AG10803 (cell line): Measurements from ENCODE around the genes EEF1G, PLAAT3 and ZFTA.

DNA sequence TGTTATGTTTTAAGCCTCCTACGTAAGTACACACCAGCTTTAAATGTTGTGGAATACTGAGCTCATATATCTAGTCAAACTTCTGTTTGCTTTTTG lies 26.3 kb downstream of the SCGB1A1 start:
- RRBS: no CpG with 5 or more reads among the region's 1 CpG

DNA sequence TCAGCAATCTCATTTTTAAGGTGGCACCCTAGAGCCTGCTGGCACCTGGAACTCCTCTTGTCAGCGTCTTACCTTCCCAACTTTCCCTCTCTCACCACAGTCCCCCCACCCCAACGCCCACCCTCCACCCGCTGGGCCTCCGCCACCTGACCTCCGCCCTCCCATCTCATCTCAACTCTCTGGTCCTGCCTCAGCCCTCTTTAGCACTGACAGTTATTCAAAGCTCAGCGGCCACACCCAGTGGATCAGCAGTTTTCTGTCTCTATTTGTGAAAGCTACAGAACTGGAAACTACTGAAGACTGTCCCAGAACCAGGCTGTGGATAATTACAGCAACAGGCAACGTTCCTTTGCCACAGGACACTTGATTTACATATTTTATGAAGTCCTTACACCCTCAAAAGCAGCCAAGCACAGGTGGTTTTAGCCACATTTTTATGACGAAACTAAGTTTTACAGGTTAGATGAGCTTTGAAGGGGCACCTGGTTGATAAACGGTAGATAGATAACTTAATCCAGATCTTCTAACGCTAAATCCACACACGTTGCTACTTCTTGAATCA lies 43.3 kb downstream of the SCGB1A1 start:
- RRBS: no CpG with 5 or more reads among the region's 11 CpGs

- RRBS: no CpG with 5 or more reads among the region's 12 CpGs
Measured at GRCh38 chr11:62499406-62500064, 47.1 kb downstream of the AHNAK start.

GRCh38 chr11:62516754-62517502 lies 29.7 kb downstream of the AHNAK start:
- RRBS: no CpG with 5 or more reads among the region's 15 CpGs

DNA sequence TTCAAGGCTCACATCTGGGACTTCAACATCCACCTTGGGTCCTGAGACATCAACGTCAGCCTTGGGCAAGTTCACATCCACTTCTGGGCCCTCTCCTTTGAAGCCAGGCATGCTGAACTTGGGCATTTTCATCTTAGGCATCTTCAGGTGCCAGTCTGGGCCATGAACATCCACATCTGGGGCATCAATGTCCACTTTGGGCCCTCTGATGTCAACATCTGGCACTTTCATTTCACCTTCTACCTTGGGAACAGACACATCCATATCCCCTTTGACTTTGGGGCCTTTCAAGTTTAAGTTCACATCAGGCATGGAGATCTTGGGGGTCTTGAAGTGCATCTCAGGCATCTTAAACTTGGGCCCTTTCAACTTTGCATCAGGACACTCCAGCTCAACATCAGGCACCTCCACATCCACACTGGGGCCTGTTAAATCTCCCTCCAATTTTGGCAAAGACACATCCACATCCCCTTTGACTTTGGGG lies 19.0 kb downstream of the AHNAK start:
- RRBS: no CpG with 5 or more reads among the region's 1 CpG

GRCh38 chr11:62533618-62534244 lies 12.9 kb downstream of the AHNAK start:
- RRBS: no CpG with 5 or more reads among the region's 20 CpGs

- RRBS: no CpG with 5 or more reads among the region's 3 CpGs
Measured at GRCh38 chr11:62542440-62542747, 4.2 kb downstream of the AHNAK start.

- RRBS: no CpG with 5 or more reads among the region's 40 CpGs
Measured at GRCh38 chr11:62544306-62545489, 1.9 kb downstream of the AHNAK start.

DNA sequence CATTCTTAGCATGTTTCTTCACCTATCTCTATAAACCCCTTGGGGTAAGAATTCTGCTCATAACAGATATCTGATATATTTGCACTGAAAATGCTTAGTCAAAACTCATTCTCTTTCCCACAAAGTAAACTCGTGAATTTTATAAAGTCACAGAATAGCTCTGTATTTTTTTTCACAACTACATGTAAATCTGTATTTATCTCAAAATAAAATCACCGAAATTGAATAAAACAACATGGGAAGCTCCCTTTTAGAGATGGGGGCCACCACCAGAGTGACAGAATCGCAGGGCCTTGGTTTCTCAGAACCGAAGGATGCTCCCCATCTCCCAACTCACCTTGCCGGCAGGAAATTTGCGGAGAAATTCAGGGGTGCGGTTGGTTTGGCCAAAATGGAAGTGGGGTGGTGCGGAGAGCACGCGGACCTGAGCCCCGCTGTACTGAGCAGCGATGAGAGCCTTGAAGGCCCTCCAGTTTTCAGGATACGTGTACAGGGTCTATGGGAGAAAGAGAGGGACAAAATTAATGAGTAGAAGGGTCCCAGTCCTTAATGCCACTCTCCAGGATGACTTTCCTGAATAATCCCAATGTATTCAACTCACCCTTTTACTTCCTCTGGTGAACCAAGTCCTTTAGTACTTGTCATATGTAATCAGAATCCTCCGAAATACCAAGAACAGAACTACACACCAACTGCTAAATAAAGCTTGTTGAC lies 1.3 kb downstream of the EEF1G start:
- RRBS: no CpG with 5 or more reads among the region's 14 CpGs

DNA sequence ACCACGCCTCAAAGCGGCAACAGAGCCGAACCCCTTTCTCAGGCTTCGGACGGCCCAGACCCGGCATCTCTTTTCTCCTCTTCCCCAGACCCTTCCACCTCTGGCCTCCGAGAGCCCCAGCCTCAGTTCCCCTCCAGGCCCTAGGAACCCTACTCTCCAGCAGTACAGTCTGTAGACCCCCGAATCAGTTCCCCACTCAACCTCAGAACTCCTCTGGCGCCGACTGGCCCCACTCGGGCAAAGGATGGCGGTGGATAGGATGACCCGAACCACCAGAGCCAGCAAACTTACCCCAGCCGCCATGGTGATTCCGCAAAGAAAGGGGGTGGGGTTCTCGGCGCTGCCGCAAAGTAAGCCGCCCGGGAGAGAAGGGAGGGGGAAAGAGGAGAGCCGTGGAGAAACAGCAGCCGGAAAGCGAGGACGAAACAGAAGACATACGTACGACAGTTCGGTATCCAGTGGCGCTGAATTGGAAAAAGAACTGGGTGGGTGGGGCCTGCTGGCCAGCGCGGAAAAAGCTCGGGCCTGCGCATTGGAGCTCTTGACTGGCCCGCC lies at the start of gene EEF1G:
Gene EEF1G (minus strand): TSS at position 352 of the 555 bp plus-strand sequence.
- RRBS: no CpG with 5 or more reads among the region's 33 CpGs

DNA sequence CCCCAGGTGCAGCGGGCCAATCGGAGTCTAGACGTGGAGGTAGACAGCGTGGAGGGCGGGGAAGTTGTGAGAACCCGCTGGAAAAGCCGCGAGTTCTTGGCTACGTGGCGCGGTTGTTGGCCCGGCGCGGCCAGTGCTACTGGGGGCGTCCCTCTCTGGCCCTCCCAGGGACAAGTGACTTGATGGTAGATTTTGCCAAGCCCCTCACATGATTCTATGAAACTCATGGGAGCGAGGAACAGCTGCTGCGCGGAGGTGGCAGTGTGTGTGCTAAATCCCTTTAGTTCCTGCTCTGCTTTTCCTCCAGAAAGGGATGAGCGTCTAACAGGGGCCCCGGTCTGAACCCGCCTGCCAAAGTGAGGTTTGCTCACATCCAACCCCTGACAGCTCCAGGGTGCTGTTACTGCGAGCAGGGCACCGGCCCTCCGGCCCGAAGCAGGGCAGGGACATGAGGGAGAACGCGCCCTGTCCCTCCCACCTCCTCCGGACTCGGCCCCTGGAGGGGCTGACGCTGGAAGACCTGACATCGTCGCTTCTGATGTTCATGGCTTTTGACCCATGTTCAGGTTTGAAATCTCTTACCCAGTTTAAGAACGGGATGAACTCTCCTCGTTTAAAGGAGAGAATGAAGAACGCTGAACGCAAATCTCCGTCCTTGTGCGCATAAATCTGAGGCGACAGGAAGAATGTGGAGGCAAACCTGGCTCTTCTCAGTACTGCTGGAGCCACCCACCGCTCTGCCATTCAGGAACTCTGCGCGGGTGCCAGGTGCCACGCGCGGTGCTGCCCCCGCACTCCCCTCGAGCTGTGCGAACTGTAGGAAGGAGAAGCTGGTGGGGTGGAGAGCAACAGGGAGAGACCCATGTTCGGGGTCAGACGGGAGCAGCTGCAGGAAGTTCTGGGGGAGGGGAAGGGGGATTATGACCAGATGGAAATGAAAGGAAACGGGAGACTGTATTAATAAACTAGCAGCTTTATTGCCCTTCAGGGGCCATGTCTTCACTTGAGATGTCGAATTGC lies 714 bp upstream of the EEF1G start:
- RRBS: 2% methylated on average over 9 of the region's 52 CpGs

GRCh38 chr11:62575115-62575471 lies 1.4 kb upstream of the EEF1G start:
- RRBS: no CpG with 5 or more reads among the region's 15 CpGs

- RRBS: no CpG with 5 or more reads among the region's 21 CpGs
Measured at GRCh38 chr11:62592985-62594047, 2.0 kb upstream of the TUT1 start.

GRCh38 chr11:62603370-62603666 lies 1.7 kb upstream of the MTA2 start:
- RRBS: no CpG with 5 or more reads among the region's 4 CpGs

- RRBS: 2% methylated on average over 9 of the region's 64 CpGs
Measured at GRCh38 chr11:62830639-62831938, 762 bp downstream of the STX5 start.

DNA sequence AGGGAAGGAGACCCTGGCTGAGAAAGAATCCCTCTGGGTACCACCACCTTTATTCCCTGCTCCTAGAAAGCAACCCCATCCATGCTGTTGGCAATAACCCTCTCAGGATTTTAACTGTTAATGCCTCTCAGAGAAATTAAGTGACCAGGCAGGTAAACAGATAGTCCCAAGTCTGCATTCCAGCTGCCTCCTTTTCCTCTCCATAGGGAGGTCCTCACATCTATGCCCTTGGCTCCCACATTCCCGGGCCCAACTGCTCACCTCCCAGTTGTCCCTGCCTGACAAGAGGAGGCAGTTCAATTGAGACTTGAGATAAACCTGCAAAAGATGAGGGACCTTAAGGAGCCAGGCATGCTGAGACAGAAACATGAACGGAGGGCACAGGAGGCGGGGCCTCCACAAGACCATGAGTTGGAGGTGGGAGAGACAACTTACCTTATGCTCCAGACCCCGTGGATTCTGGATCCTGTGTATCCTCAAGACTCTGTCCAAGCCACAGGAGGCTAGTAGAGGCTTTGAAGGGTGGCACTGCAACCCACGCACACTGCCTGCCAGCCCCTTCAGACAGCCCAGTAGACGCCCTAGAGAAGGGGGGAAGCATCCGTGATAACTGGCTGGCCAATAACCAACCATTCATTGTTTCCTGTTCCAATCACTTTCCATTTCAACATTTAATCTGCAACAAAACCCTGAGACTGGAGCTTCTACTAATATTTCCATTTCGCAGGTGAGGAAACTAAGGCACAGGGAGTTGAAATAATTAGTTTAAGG lies 1.7 kb upstream of the STX5 start:
- RRBS: no CpG with 5 or more reads among the region's 8 CpGs

DNA sequence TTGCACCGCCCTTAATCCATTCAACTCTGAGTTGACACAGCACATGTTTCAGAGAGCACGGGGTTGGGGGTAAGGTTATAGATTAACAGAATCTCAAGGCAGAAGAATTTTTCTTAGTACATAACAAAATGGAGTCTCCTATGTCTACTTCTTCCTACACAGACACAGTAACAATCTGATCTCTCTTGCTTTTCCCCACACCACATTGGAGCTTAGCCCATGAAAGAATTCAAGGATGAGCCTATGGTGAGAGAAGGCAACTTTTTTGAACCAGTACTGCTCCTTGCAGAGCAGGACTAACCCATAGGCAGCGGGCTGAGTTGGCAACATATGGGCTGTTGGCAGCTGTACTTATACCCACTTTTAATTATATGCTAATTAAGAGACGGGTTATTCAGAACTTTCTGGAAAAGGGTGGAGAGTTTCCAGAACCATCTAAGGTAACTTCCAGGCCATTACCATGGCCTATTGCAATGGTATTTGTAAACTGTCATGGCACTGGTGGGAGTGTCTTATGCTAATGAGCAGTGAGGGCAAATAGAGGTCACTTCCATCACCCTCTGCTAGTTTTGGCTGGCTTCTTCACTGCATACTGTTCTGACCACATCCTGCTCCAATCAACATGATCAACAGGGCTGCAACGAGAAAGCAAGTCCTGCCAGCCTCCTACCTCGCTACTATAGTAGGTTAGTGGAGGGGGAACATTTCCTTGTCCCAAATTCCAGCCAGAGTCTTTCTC lies 5.4 kb upstream of the PLAAT4 start:
- RRBS: no CpG with 5 or more reads among the region's 6 CpGs

DNA sequence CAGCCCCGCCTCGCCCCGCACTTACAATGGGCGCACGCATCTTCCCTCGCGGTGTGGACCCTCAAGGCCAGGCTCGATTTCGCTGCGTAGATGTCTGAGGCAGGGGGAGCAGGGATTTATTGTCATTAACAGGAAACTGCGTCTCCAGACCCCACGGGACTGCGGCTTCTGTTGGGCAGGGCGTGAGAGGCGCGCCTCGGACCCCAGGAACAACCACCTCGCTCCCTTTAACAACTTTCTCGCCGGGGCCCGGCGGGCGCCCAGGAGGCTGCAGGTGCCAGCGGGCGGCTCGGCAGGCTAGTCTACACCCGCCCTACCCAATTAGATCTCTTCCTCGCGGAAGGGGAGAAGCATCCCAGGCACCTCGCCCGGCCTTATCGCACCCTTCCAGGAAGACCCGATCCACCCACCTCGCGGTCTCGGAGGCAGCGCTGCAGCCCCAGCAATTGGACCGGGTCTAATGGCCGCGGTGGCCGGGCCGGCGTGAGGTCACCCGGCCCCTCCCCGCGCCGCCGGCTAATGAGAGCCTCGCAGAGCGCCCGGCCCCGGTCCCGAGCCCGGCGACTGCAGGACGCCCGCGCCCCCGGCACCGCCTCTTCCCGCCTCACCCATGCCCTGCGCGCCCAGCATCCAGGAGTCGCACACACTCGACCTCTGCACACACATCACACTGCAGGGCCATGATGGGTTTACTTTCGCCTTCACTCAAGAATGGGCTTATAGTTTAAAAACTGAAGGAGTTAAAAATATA lies at the start of gene PLAAT3:
Gene PLAAT3 (minus strand): TSS at position 459 of the 751 bp plus-strand sequence.
- RRBS: 3% methylated on average over 6 of the region's 66 CpGs

DNA sequence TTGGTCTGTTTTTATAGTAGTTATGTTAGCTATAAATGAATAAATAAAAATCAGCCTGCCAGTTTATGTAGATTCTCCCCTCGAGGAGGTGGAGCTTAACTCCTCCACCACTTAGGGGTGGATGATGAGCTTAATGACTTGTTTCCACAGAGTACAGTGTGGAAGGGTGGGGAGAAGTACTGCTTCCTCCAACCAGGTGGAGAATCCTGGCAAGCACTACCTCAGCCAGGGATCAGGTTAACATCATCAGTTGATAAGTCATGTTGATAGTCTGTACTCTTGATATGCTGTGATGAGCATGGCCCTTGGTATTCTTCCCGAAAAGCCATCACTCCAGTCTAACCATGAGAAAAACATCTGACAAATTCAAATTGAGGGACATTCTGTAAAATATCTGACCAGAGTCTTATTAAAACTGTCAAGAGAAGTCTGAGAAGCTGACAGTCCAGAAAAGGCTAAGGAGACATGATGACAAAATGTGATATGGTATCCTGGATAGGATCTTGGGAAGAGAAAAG lies 14.1 kb downstream of the RTN3 start:
- RRBS: no CpG with 5 or more reads among the region's 2 CpGs

DNA sequence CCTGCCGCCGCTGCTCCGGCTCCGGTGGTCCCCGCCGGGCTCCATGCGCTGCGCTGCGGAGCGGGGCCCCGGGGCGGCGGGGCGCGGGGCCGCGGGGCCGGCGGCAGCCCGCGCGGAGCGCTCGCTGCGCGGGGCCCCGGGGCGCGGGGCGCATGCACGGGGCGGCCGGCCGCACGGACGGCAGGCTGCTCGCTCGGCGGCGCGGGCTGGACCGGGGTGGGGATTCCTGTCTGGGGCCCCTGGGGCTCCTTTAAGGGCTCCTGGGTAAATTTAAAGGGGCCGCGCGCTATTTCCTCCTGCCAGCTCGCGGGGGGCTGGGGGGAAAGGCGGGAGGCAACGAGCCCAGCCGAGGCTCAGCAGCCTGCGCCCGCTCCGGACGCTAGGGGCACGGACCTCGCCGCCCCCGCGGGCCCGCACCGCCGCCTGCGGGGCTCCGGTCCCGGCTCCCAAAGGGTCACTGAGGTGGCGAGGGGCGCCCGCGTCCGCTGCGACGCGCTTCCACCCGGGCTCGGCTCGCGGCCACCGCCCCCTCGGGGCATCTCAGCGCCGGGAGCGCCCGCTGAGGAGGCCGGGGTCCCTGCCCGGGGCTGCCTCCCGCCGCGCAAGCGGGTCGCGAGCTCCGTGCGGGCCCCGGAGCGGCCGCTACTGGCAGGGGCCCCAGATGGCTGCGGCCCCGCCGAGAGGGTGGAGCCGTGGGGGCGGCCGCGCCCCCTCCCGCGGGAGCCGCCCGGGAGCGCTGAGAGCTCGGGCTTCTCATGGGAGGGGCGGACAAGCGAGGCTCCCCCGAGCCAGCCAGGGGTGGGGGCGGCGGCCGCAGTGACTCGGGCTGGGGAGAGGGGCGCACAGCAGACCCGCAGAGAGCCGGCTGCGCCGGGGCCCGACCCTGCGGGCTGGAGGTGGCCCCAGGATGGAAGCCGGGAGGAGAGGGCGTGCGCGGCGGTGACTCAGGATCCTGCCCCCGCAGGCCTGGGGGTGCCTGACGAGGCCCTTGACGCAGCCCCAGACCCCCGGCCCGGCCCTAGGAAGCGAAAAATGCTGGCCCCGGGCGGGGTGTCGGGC lies at the start of gene ZFTA:
Gene ZFTA (minus strand): TSS at position 198 of the 1,059 bp plus-strand sequence.
- RRBS: 2% methylated on average over 82 of the region's 137 CpGs